ENCODE measurements around the genes GPR55 and NMUR1.

DNA sequence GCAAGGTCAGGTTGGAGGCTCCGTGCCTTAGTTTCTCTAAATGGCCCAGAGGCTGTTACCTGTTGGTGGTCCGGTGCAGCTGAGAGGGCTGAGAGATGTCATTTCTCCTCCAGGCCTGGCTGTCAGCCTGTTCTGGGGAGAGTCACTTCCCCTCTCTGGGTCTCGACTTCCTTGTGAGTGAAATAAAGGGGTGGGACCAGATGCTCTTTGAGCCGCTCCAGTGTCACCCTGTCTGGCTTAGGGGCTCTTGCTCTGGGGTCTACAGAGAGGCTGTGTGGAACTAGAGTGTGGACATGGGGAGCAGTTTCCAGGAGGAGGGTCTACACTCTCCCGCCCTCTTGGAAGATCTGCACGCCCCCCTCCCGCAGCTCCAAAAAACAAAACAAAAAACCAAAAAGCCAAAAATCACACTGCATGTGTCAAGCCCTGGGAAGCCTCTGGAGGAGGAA lies at the start of gene GPR55:
GPR55 (minus strand) TSS at position 134 of the 449 bp plus-strand sequence.
- RRBS = no CpG with 5 or more reads among the region's 7 CpGs

- RRBS = 91% methylated on average over 4 of the region's 14 CpGs
These were observed 7.6 kb upstream of the GPR55 start for GRCh38 chr2:230932469-230933128.

DNA sequence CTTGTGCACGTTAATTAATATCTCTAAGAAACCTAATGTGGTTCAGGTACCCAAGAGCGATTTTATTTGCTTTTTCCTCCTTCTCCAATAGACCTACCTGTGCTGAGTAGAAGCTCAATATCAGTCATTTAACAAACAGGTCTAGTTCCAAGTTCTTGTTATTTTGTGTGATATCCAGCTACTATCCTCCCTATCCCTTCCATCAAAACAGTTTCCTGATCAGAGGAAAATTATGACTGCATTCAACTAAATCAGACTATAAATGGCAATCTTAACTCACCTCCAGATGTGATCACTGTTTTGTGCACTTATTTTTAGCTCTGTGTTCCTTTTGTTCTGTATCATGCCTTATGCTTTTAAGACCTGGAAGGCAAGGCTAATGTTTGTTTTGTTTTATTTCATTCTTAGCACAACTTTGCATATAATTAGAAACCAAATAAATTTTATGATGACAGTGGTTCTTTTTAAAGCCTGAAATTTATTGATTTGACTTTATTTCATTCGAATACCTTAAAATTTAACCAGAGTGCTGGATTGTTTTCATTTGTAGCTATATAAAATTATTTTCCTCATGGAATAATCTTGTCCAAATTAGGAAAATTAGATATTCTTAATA lies 17.0 kb downstream of the HTR2B start:
- RRBS = no CpG with 5 or more reads among the region's 3 CpGs

DNA sequence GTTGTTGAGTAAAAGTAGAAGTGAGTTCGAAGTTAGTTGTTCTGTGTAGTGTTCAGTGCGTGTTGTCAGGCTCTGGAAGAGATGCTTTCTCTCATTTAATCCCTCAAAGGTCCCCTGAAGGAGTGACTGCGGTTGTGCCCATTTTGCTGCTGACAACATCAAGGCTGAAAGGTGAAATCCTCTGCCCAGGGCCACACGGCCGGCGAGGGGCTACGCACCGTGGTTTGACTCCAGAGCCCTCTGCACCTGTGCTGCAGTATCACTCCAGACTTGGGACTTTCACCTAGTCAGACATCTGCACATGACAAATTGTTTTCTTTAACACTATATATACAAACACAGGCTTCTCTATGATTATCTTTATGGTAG lies 90.1 kb downstream of the ARMC9 start:
- RRBS = no CpG with 5 or more reads among the region's 8 CpGs

DNA sequence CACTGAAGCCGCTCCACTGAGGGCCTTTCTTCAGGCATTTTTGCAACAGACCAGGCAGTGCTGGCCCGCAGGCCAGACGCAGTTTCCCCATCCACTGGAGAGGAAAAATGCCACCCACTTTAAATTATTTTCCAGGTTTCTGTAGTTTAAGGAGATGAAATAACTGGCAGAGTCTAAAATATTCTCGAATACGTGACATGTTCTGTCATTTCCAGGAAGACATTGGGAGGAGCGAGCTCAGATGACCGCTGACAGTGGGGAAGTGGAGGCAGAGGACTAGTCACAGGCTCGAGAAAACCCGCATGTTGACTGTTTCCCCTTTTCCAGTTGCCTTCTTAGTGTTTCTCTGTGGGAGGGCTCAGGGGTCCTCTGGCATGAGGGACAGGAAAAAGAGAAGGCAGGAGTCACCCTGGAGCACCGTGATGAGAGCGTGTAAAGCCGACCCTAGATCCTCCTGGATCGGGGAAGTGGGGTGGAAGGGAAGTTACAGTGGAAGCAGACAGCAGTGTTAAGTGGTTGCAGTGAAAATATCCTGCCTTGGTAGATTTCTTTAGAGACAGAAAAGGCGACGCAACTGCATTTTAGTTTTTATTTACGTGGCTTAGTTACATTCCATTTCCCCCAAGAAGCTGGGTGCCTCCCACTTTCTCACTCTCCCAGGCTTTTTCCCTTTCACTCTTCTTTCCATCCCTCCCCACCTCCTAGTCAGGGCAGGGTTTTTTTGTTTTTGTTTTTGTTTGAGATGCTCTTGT lies 53.1 kb upstream of the B3GNT7 start:
- RRBS = no CpG with 5 or more reads among the region's 16 CpGs

DNA sequence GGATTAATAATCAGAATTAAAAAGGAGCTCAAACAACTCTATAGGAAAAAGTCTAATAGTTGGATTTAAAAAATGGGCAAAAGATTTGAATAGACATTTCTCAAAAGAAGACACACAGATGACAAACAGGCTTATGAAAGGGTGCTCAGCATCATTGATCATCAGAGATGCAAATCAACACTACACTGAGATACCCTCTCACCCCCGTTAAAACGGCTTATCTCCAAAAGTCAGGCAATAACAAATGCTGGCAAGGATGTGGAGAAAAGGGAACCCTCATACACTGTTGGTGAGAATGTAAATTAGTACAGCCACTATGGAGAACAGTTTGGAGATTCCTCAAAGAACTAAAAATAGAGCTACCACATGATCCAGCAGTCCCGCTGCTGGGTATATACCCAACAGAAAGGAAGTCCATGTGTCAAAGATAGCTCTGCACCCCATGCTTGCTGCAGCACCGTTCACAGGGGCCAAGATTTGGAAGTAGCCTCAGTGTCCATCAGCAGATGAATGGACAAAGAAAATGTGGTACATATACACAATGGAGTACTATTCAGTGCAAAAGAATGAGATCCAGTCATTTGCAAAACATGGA lies 46.7 kb upstream of the B3GNT7 start:
- RRBS = no CpG with 5 or more reads among the region's 4 CpGs

DNA sequence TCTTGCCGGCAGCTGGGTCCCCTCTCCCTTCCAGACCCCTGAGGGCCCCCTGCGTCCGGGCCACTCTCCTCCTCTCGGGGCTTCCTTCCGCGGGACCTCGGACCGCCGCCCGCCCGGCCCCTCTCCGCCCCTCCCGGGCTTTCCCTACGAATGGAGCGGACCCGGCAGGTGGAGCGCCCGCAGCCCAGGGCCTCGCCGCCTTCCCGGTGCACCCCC lies 516 bp downstream of the B3GNT7 start:
- RRBS = 14% methylated on average over 17 of the region's 21 CpGs

DNA sequence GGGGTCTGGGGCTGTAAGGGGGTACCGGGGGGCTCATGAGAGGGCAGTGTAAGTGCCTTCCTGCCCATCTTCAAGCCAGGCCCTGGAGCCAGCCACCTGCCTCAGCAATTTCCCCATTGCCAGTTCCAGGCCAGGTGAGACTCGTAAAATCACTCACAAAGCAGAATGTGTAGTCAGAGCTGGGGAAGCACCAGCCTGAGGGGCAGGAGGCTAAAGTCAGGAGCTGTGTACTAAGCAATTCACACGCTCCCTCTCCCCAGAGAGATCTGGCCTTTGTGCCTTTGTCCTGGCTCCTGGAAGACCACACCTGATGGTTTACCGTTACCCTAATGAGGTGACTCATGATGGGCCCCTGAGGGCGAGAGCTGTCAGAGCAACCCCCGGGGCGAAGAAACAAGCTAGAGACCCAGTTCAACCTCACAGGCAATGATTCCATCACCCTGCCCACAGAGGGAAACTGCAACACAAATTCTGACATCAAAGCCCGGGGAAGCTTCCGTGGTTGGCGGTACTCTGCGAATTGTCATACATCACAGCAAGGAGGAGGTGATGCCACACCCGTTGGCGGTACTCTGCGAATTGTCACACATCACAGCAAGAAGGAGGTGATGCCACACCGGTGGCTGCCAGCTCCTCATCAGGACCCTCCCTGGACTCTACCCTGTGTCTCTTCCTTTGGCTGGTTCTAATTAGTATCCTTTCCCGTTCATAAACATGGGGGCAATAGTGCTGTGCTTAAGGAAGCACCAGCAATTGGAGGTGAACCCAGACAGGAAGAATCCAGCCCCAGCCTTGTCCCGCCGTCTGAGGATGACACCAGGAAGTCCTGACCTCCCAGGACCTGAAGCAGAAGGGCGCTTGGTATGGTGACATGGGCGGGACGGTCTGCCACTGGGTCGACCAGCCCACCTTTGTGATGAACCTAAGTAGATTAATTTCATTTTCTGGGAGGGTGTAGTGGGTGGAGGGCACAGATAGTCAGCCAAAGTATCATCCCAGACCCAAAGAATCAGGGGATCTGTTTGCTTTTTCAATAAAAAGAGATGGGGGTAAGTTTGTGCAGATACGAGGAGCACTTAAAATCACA lies 30.5 kb downstream of the B3GNT7 start:
- RRBS = 50% methylated on average over 3 of the region's 23 CpGs

DNA sequence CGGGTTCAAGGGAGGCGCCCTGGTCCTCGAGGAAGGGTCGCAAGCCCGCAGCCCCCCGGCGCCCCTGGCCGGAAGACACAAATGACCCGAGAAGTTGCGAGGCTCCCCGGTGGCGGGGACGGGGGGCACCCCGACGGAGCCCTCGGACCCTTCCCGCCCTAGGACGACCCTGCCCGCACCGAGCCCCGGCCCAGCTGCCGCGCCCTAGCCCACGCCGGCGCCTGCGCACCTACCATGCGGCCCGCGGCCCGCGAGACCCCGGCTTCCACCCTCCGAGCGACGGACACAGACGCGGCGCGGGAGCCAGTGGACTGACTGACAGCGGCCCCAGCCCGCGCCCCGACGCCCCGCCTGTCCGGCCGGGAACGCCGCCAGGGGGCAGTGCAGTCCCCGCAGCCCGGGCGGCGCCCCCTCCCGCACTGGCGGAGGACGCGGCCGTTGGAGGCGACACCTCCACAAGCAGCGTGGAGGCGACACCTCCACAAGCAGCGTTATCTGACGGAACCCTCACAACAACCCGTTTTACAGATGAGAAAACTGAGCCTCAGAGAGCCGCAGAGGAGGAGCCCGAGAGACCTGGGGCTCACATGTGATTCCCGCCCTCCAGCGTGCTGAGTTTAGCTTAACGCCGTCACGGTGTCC lies at the start of gene NMUR1:
NMUR1 (minus strand) TSS at position 320 of the 642 bp plus-strand sequence.
- RRBS = 27% methylated on average over 44 of the region's 72 CpGs

DNA sequence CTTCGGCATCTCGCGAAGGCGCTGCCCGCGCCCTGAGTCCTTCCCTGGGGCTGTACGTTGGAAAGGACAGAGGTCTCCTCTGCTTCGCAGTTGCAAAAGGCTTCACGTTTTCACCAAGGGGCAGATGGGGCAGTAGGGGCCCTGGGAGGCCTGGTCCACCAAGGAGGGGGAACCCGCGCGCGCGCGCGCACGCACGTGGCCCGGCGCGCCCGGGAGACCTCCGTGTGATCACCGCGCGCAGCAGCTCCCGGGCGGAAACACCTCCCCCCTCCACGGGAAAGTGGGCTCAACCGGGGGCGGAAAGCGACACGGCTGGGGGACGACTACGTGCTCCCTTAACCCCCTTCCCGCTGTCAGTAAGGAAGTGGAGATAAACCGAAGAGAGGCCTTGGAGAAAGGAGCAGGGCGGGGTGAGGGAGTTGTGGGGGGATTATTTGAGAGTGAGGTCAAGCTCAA lies 22.0 kb downstream of the TEX44 start:
- RRBS = 75% methylated on average over 6 of the region's 38 CpGs

- RRBS = 80% methylated on average over 2 of the region's 22 CpGs
These were observed 47.4 kb upstream of the PTMA start for GRCh38 chr2:231660736-231661518.

GRCh38 chr2:231781364-231781973 lies 387 bp upstream of the PDE6D start:
- RRBS = no CpG with 5 or more reads among the region's 31 CpGs

DNA sequence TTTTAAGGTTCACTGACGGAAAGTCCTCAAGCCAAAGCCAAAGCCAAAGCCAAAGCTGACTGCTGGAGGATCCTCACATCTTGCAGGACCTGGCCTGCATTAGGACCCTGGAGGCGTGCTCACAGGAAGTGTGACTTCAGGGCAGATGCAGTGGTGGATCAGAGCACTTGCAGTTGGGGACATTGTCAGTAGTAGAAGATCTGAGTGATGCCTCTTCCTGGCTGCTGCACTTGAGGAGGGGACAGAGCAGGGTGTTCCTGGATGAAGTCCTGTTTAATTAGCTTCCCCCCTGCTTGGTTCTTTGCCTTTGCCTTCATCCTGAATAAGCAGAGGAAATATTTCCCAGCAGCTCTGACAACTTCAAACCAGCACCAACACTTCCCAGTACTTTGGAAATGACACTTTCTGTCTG lies 68.9 kb upstream of the ALPP start:
- RRBS = no CpG with 5 or more reads among the region's 2 CpGs

DNA sequence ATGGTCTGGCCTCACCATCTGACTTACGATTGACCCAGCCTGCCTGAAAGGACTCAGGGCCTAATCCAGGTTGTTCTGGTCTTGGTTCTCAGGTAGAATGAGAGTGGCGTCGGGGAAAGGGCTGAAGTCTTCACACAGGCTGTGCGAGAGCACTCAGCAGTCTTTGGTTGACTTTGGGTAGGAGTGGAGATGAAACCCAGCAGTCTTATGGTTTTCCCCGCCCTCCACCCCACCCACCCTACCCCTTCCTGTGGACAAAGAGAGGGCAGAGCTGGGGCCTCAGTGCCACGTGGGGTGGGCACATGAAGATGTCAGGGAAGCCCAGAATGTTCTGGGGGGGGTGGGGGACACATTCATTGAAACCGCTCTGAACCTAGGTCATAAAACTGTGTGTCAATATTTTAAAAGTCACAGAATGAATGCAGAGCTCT lies 58.7 kb upstream of the ALPP start:
- RRBS = no CpG with 5 or more reads among the region's 7 CpGs

DNA sequence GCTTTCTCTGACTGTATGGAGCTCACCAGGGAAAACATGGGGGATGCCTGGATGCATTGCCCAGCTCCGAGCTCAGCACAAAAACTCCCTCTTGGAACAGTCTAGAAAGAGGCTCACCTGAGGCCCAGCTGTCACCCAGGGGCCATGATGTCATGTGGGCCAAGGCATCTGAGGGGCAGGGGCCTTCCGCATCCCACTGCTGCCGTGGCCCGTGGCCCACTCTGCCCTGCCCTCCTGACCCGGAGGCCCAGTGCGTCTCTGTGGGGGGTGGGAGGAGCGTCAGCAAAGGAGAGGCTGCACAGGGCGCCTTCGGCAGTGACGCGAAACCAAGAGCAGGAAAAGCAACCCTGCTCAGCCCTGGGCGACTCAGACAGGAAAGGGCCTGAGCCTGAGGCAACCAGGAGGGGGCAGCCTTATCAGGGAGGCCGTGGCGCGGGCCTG lies 57.2 kb upstream of the ALPP start:
- RRBS = no CpG with 5 or more reads among the region's 15 CpGs

- RRBS = 12% methylated on average over 46 of the region's 95 CpGs
These were observed 14.3 kb downstream of the ALPG start for GRCh38 chr2:232420535-232421725.

GRCh38 chr2:232539878-232540110 lies 302 bp downstream of the CHRNG start:
- RRBS = no CpG with 5 or more reads among the region's 11 CpGs

DNA sequence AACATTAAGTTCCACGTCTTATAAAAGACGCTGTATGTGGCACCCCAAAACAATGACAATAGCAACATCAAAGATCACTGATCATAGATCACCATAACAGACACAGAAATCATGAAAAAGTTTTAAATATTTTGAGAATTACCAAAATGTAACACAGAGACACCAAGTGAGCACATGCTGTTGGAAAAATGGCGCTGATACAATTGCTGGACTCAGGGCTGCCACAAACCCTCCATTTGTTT lies 437 bp downstream of the TIGD1 start:
- RRBS = no CpG with 5 or more reads among the region's 3 CpGs

DNA sequence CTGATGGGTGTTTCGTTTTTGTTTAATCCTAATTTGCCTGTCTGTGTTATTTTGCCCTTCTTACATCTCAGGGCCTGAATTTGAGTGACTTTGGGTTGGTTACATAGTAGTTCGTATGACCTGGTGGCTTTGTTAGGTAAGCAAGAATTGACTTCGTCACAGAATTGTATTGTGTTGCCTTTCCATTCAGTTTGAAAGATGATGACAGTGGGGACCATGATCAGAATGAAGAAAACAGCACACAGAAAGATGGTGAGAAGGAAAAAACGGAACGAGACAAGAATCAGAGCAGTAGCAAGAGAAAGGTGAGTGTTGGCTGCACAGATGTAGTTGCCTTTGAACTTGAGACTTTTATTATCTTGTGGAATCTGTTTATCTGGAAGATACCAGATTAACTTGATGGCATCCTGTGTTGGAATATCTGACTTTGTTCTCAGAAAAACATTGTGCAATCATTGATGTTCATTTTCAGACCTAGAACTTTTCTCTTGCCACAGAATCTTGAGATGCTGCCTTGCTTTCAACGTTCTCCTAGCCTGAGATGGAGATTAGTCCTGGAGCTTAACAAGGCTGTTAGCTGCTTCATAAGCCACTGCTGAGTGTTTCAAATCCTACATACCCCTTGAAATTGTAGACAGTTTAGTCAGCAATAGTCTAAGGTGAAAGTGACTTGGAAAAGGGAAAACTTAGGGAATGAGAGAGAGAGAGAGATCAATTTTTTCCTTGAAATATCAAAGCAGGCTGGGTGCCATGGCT lies 5.9 kb downstream of the EIF4E2 start:
- RRBS = no CpG with 5 or more reads among the region's 6 CpGs

GRCh38 chr2:232792731-232793459 lies 16.5 kb upstream of the KCNJ13 start:
- RRBS = no CpG with 5 or more reads among the region's 5 CpGs

Data from SK-N-MC (cell line).